Urinary bladder (tissue), 3 donors: Measurements from ENCODE around the genes NDUFAF3, USP19, LAMB2, KLHDC8B and C3orf84.

GRCh38 chr3:48468311-48468829, 2.3 kb downstream of the TREX1 start:
- PRO-cap = no peak
- RAMPAGE, long total RNA = no peak

DNA sequence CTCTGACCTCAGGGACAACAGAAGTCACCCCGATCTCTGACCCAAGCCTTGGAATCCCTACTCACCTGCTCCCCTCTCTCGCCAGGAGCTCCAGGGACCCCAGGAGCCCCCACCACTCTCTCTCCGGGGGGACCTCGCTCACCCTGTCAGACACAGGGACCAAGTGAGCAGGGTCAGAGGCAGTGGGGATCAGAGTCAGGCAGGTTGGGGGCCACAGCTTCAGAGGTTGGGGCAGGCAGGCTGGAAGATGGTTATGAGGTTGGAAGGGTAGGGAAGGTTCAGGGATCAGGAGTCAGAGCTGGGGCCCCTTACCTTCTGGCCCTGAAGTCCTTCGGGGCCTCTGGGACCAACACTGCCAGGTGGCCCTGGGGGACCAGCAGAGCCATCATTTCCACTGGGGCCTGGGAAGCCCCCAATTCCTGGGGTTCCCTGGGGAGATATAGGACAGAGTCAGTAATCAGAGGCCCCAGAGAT, 3.1 kb upstream of the UCN2 start:
- PRO-cap = no peak
- RAMPAGE, long total RNA = no peak

DNA sequence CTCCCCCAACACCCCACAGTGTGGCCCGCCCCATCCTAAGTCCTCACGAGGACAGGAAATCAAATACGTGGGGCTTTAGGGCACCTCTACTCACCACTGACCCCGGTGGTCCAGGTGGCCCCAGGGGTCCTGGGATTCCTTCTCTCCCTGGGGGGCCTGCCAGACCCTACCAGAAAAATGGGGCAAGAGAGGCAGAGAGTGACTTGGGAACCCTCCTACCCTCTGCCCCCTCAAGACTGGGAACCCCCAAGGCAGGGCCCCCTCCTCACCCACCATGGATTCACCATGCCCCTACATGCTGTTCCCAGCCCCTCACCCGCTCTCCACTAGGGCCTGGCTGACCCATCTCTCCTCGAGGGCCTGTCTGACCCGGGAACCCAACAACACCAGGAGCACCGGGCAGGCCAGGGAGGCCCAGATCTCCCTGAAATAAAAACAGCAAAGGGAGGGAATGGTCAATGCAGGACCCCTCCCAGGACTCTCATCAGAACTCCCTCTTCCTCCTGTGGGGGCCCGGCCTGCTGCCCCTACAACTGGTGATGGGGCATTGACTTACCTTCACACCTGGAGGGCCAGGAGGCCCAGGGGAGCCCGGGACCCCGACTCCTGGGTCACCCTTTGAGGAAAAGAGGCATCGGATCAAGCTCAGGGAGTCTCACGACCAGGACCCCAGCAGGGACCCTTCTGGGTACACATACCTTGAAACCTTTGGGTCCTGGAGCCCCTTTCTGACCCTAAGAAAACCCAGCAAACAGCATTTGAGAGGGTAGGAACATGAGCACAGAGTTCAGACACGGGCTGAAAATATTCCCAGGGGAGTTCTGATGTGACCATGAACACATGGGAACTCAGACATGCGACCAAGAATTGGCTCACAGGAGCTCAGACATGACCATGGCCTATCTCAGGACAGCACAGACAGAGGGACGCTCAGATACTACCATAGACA, 7.2 kb upstream of the UCN2 start:
- PRO-cap = no peak
- RAMPAGE, long total RNA = no peak

- PRO-cap = no peak
- RAMPAGE, long total RNA = no peak
Observed at GRCh38 chr3:48656905-48657321, 5.8 kb downstream of the CELSR3 start.

GRCh38 chr3:48683103-48683894, 2.4 kb downstream of the NCKIPSD start:
- PRO-cap = no peak
- RAMPAGE, long total RNA = no peak

DNA sequence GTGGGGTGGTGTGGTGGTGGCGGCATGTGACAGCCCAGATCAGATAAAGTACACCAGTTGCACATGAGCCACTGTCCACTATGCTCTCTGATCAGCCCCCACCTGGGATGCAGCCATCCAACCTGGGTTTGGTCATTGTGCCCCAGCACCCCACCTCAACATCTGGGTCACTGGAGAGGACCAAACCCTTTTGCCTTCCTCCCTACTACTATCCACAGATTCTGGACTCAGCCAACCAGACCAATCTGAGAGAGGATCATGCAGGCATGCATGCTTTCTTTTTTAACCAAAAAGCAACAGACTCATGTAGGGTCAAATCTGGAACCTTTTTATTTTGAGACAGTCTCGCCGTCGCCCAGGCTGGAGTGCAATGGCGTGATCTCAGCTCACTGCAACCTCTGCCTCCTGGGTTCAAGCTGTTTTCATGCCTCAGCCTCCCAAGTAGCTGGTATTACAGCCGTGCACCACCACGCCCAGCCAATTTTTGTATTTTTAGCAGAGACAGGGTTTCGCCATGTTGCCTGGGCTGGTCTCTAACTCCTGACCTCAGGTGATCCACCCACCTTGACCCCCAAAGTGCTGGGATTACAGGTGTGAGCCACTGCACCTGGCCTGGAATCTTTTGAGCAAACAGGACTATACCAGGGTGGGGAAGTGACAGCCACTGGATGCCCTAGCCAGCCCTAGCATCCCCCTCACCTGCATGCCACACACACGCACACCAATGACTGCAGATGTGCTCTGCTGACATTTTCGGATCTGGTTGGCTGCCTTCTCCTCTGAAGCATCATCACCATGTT, 3.3 kb upstream of the NCKIPSD start:
- PRO-cap = no peak
- RAMPAGE, long total RNA = no peak

DNA sequence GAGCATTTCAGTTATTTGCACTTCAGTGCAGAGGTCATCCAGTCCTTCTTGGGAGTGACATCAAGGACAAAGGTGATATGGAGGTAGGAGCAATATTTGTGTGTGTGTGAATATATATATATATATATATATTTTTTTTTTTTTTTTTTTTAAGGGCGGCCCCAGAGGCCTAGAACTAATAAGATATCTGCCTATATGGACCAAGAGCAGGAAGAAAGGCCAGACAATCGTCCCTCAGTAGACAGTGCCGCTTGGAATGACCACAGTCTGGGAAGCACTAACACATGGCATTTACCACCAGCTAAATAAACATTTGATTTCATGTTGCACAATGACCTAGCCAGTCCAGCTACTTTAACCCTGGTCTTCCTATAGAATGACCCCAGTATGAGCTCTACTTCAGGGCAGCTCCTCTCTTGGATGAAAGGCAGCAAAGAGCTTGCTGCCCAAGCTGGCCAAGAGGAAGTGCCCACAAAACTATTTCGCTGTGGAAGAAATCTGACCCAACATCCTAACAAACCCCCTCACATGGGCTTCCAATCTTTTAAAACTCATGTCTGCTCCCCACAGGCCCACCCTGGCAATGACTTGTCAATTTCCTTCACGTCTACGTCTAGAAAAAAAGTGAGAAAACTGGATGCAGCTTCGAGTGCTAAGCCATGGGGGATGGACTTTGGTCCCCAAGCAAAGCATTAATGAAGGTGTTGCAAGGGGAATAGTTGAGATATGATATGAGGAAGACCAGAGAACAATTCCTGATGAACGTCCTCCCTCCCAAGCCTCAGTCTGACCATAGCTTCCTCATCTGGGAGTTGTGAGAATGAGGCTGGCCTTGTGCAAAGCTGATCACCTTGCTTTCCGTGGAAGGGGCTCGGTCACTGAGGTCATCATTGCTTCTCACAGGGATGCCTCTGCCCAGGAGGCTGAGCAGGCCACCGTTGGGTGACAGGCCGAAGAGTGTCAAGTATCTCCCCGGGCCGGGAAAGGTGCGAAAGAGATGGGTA, 1.1 kb downstream of the SLC25A20 start:
- PRO-cap = no peak
- RAMPAGE, long total RNA = no peak

GRCh38 chr3:49014807-49015681, 3.3 kb downstream of the DALRD3 start:
- PRO-cap = no peak
- RAMPAGE, long total RNA = no peak

DNA sequence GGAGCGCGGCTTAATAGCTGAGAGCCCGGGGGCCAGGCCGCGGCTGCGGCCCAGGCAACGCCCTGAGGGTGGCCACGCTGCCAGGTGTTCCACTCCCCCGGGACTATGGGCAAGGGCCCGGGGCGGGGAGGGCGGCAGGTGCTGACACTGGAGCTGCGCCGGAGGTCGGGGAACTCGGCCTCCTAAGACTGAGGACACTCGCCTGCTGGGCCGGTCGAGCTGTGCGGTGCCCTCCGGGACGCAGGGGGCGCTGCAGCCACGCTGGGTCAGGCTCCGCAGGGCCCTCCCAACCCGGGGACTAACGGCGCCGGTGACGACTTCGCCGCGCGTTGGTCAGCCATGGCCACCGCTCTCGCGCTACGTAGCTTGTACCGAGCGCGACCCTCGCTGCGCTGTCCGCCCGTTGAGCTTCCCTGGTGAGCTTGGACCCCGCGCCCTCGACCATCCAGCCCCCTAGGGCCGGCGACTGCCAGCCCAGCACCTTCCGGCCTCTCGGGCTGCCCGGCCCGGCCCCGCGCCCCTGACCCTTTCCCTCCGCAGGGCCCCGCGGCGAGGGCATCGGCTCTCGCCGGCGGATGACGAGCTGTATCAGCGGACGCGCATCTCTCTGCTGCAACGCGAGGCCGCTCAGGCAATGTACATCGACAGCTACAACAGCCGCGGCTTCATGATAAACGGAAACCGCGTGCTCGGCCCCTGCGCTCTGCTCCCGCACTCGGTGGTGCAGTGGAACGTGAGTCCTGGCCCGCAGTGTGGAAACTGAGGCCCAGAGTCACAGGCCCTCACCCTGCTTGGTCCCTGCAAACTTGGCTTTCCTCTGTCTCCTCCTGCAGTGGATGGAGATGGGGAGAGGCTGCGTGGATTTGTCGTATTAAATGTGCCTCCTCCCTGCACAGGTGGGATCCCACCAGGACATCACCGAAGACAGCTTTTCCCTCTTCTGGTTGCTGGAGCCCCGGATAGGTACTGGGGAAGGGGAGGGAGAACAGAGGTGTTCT, at the start of gene NDUFAF3:
NDUFAF3 (plus strand) TSS at position 316 of the 998 bp plus-strand sequence.
- PRO-cap = bidirectional peak, plus-strand start at position 294 of the sequence, minus-strand start at position 190 of the sequence
- RAMPAGE, long total RNA = start-site peak on the plus strand centred at position 309 of the sequence, 41 bp wide, 252 and 226 reads in 2 replicates

GRCh38 chr3:49025238-49025809, 3.4 kb downstream of the NDUFAF3 start:
- PRO-cap = no peak
- RAMPAGE, long total RNA = no peak

DNA sequence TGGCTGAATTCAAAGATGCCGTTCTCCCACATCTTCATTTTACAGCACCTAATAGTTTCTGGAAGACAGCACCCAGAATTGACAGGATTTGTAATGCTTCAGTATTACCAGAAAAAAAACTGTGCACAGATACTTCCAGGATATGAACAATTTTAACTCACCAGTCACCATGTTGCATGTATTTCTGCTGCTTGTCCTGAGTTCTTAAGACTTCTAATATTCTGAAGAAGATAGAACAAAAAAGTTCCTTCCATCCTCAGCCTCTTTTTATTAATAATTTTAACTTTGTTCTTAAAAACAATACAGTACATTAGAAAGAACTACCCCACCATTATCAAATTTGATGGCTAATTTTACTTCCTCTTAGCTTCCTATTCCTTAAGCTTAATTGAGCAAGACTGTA, 1.6 kb downstream of the QRICH1 start:
- PRO-cap = no peak
- RAMPAGE, long total RNA = no peak

DNA sequence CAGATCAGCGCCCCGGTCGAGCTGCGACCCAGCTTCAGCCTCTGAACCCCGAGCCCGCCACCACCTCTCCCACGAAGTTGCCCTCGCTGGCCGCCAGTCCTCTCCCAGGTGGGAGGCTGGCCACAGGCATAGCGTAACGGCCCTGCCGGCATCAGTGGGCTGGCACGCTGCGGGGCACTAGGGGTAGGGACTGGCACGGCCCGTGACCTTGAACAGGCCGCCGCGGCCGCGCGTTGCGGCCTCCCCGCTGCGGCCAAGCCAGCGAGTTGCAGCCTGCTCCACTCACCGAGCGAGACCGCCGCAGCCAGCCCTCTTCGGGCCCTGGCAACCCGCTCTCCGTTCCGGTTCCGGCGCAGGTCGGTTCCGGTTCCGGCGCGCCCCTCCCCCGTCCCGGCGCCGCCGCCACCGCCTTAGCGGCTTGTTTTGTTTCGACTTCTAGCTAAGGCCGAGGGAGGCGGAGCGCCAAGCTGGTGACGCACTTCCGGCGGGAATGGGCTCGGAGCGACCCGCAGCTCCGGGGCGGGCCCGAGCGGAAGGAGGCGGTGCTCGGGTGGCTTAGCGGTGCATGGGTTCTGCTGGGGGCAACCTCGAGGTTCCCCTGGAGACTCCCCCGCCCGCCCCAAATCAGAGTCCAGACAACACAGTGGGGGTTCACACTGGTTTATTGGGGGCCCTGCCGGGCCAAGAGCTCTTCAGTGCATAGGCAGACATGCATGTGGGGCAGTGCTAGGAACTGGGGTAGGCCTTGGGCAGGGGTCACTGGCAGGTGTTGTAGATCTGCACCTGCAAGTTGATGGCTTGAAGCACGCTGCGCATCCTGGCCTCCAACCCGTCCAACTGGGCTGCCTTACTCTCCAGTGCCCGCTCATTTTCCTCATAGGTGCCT, at the start of gene USP19:
USP19 (minus strand) TSS at position 354 of the 886 bp plus-strand sequence.
- PRO-cap = bidirectional peak, plus-strand start at position 522 of the sequence, minus-strand start at position 335 of the sequence
- RAMPAGE, long total RNA = start-site peak on the minus strand centred at position 338 of the sequence, 33 bp wide, 151 and 104 reads in 2 replicates

- PRO-cap = unidirectional peak, minus-strand start at chr3:49133046
- RAMPAGE, long total RNA = start-site peak on the minus strand at chr3:49132993-49133050, 2,045 and 533 reads in 2 replicates
Observed at GRCh38 chr3:49131971-49133309, at the start of gene LAMB2. Gene LAMB2 (minus strand): TSS chr3:49133050.

DNA sequence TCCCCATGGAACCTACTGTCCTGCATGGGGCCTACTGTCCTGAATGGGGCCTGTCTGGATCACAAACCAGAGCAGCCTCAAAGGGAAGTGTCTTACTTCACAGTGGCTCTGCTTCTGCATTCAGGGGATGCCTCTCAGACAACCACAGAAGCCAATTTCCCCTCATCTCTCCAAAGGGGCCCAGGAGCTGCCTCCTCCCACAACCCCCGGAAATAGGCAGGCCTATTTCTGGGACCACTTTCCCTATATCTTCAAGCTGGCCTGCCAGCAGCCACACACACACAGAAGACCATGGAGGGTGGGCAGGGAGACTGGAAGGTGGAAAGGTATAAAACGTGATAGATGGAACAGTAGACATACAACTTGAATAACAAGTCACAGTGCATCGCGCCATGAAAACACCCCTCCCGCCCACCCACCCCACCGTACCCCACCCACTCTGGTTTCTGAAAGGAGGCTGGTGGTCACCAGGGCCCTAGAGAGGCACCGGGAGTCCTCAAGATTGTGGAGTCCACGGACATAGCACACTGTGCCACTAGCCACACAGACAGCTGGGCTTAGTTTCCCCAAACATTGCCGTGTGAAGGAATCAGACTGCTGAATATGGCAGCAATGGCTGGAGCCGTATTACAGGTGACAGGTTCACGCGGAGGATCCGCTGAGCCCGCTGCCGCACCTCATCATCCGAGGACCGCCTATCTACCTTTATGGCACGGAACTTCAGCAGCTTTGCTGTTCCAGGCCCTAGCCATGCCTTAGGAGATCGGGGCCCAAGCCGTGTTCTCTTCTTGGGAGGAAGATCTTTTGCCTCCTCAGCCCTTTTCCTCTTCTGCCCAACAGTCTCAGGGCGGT, 3.7 kb downstream of the CCDC71 start:
- PRO-cap = no peak
- RAMPAGE, long total RNA = no peak

DNA sequence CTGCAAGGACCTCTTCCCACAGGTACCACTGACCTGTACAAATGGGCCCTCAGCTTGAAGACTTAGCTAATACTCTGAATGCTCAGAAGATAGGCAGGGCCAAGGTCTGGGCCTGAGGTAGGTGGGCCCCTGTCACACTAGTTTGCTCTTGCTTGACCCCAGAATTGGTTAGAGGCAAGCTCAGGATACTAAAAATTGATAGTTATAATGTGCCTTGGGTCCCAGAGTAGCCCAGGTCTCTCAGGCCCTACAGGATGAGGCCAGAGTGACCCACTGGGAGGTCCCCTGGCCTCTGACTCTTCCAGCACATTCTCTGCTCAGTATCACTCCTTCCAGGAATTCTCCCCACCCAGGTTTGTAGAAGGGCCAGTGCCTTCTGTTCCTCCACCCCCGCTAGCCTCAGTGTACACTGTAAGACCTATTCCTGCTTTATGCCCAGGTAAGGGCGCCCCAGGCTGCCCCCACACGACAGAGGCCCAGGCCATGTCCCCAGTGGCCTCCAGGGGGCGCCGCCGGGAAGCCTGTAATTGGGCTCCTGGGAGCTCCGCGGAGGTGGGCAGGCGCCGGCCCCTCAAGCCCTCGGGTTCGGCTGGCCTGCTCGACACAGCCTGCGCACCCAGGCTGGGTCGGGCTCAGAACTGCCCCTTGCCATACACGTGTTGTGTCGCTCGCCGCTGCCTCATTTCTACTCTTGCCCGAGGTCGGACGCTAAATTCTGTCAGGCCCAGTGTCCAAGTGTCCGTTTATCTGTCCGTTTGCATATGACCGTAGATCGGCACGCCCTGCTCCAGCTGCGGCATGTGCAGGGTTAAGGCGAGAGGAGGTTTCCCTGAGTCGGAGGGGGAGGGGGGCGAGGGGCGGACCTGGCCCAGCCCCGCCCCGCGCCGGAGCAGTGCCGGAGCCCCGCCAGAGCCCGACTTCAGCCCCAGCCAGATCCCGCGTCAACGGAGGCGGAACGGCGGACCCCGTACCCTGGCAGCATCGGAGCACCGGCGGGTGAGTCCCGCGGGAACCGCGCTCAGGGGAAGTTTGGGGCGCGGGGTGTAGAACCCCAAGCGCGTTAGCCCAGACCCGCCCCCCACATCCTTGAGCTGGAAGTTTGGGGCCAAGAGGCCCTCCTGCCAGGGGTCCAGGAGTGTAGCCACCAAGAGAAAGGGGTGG, at the start of gene KLHDC8B:
KLHDC8B (plus strand) TSS at position 909 of the 1,161 bp plus-strand sequence.
- PRO-cap = unidirectional peak, plus-strand start at position 526 of the sequence; bidirectional peak, plus-strand start at position 909 of the sequence, minus-strand start at position 784 of the sequence
- RAMPAGE, long total RNA = no peak

DNA sequence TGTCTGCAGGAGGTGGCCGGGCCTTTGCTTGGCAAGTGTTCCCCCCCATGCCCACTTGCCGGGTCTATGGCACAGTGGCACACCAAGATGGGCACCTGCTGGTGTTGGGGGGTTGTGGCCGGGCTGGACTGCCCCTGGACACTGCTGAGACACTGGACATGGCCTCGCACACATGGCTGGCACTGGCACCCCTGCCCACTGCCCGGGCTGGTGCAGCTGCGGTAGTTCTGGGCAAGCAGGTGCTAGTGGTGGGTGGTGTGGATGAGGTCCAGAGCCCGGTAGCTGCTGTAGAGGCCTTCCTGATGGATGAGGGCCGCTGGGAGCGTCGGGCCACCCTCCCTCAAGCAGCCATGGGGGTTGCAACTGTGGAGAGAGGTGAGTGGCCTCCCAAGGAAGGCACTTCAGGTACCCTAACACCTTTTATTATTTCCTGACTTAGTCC, 1.4 kb downstream of the KLHDC8B start:
- PRO-cap = no peak
- RAMPAGE, long total RNA = no peak

DNA sequence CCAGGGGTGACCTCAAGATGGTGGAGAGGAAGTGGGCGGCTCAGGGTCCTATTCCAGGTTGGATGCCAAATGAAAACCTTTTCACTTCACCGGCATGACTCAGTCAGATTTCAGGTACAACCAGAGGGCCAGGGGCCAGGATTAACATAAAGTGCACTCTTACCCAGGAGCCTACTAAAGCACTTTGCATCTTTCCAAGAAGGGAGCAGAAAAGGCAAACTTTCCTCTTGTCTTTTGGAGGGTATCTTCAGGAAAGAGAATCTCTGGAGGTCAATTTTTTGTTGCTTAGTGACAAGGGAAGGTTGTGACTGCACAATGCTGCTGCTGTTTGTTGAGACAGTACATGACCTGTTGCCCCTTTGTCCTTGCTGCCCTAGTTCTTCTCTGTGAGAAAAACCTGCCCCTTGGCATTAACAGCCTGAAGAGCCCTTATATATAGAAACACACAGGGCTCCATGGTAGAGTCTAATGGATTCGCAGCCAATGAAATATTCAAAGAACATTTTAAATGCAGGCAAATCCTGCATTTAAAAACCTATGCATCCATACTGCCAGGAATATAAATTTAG, at the start of gene C3orf84:
C3orf84 (minus strand) TSS at position 277 of the 569 bp plus-strand sequence.
- PRO-cap = no peak
- RAMPAGE, long total RNA = no peak

GRCh38 chr3:49279236-49279890, 2.3 kb upstream of the C3orf62 start:
- PRO-cap = unidirectional peak, minus-strand start at chr3:49279522
- RAMPAGE, long total RNA = no peak

DNA sequence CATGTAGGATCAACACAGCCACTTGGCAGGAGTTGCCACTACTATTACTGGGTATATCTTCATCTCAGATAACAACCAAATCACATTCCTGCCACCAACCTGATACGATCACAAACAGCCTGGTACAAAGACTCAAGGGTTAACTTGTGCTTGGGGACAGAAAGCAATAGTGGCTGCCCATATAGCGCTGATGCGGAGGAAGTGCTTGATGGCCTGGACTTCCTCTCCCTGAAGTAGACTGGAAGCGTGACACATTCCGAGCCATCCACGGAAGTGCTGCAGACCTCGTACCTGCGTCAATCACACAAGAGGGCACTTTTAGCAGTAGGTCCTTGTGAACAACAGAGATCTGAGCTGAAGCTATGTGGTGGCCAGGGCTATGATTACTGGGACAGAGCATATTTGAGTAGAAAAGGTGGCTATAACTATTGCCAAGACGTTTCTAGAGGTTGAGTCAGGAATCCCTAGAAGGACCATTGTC, 17.3 kb upstream of the C3orf62 start:
- PRO-cap = no peak
- RAMPAGE, long total RNA = no peak

DNA sequence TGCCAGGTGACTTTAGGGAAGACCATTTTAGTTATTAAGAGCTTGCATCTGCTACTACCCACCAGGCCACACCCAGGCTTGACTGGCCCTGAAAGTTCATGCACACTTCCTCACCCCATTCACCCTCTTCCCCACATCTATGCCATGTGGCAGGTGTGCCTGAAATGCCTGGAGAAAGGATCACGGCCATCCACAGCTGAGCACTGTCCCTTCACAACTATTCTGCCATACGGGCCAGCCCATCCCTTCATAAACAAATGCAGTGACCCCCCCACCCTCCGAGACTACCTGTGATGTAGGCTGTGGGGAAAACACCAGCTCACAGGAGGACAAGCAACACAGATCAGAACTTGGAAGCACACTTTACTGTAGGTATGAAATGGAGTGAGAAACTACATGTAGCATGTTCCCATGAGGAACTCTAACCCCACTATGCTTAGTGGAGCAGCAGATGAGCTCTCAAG, 28.8 kb downstream of the USP4 start:
- PRO-cap = no peak
- RAMPAGE, long total RNA = no peak